Kidney epithelial cell (primary cell): ENCODE measurements around the gene CHRNA1.

DNA sequence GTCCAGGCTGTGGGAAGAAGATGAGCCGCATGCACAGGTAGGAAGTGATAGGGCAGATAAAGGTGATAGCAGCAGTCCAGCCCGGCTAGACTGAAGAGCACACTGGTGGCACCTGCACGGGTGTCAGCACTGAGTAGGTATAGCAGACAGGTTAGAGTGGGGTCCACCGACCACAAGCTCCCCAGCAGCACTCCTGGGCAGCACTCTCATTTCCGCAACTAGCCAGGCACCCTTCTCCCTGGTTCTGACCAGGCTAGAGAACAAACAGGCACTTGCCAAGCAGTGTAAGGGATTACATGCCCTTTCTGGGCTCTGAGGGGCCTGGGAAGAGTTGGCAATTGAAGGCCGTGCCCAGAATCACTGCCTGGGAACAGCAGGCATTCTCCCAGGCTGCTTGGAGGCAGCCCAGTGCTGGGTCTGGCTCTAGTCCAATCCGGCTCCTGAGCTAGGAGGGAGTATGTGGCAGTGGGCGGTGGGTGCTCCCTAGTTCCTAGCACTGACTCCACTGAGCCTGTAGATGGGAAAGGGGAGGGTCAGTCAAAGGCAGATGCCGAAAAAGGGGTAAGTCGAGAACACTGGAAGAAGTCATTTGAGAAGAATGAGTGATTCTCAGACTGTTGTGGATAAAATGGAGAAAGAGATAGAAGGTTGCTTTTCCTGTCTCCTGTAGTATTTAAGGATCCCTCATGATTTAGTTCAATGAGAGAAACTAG lies 34.1 kb upstream of the SP3 start:
- RAMPAGE, long total RNA: no peak
- RRBS: no CpG with 5 or more reads among the region's 10 CpGs

- RAMPAGE, long total RNA: no peak
- RRBS: 90% methylated on average over 9 of the region's 38 CpGs
Measured at GRCh38 chr2:174025039-174025939, 60.1 kb upstream of the SP3 start.

GRCh38 chr2:174026025-174026869 lies 61.1 kb upstream of the SP3 start:
- RAMPAGE, long total RNA: no peak
- RRBS: 90% methylated on average over 6 of the region's 30 CpGs

DNA sequence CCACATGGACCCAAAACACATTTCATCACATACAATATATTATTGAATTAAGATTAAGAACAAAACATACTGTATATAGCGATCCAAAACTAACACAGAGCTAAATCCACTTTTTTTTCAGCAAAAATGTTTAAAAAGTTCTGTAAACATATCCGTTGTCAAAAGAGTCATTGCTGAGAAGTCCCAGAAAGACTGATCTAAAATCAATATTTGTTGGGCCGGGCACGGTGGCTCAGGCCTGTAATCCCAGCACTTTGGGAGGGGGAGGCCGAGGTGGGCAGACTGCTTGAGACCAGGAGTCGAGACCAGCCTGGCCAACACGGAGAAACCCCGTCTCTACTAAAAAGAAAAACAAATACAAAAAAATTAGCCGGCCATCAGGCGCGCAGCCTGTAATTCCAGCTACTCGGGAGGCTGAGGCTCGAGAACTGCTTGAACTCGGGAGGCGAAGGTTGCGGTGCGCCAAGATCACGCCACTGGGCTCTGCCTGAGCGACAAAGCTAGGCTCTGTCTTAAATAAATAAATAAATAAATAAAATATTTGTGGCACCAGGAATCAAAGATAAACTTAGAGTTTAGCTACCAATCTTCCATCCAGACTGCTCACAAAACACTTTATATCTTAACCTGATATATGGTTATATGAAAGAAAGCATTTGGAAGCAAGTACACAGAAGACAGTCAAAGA lies 1.3 kb downstream of the OLA1 start:
- RAMPAGE, long total RNA: no peak
- RRBS: no CpG with 5 or more reads among the region's 19 CpGs

DNA sequence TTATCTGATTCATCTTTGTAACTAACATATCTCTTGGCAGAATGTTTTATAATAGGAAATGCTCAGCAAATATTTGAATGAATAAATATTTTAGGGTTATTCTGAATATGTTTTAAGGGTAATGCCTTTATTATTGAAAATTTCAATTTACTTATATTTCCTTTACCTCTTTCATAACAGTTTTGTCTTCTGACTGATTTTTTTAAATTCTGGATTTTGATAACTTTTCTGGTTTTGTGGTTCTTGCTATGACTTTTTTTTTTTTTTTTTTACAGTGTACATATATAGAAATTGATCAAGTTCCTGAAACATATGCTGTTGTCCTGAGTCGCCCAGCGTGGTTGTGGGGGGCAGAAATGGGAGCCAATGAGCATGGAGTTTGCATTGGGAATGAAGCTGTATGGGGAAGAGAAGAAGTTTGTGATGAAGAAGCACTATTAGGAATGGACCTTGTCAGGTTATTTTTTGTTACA lies 4.2 kb downstream of the SCRN3 start:
- RAMPAGE, long total RNA: no peak
- RRBS: no CpG with 5 or more reads among the region's 2 CpGs

DNA sequence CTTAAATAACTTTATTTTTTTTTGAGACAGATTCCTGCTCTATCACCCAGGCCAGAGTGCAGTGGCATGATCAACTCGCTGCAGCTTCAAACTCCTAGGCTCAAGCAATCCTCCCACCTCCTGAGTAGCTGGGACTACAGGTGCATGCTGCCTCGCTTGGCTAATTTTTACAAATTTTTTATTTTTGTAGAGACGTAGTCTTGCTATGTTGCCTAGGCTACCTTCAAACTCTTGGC lies 14.2 kb upstream of the WIPF1 start:
- RAMPAGE, long total RNA: no peak
- RRBS: no CpG with 5 or more reads among the region's 3 CpGs

GRCh38 chr2:174633167-174634055 lies 35.8 kb upstream of the WIPF1 start:
- RAMPAGE, long total RNA: no peak
- RRBS: no CpG with 5 or more reads among the region's 12 CpGs

GRCh38 chr2:174662909-174663343 lies 65.3 kb upstream of the WIPF1 start:
- RAMPAGE, long total RNA: no peak
- RRBS: no CpG with 5 or more reads among the region's 4 CpGs

- RAMPAGE, long total RNA: start-site peak on the minus strand at chr2:174682831-174682946, 54 and 52 reads in 2 replicates
- RRBS: 1% methylated on average over 47 of the region's 109 CpGs
Measured at GRCh38 chr2:174682480-174683461, 81.5 kb downstream of the CHRNA1 start.

DNA sequence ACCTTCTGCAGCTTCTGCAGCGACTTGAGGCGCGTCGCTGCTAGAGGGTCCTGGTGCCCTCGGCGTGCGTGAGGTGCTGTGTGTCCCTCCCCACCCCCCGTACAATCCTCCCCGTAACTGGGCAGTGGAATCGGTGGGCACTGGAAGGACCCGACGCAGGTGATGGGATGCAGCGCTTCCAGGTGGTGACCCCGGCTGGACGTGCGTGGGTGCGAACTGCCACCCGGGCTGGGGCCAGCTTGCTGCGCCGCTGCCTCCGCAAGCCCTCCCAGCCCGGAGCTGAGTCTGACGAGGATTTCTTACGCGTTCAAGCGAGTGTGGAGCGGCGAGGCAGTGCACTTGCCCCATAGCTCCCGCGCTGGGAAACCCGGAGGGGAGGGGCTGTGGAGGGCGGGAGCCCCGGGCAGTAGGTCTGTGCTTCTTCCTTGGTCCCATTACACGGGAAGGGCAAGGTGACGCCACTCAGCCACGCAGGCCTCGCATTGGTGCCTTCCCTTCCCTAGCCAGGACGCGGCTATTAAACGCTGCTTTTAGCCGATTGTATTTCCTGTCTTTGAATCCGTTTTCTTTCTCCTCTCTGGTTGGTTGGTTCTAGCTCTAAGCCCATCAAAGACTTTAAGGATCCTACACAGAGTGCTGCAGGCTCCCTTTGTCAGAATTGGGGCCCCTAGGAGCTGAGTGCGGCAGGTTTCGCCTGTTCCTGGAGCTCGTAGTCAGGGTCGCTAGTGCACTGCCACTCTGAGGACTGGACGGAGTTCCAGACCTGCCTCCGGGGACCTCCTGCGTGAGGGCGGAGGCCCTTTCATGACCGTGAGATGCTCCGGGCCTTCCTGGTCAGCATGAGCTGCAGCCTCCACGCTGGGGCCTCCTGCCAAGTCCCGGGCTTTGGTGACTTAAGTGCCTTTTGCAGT lies 34.0 kb downstream of the CHRNA1 start:
- RAMPAGE, long total RNA: no peak
- RRBS: 32% methylated on average over 18 of the region's 54 CpGs

DNA sequence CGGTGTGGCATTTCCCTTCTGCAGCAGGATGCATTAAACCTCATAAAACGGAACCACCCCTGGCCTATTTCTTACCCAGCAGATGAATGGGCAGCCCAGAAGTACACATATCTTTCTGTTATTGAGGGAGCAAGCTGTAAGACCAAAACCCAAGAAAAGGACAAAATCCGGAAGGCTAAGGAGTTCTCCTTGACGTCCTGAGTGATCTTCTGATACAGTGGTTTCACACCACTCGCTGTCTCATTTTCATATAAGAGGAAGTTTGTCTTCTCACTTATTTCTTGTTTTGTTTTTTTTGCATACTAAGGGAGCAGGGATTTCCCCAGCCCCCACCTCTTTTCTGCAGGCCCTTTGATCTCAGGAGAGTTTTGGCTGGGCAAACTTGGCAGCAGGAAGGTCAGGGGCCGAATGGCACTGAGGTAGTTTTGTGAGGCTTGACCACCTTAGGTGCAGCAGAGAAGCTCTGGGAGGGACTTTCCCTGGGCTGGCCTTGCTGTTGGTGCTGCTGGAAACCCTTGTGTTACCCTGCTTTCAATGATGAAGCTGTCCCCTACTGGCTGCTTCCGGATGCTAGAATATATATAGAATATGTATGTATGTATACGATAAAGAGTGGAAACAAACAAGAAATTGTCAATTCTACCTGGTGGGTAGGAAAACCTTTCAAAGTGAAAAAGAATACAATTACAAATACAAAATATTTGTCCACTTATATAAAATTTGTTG lies 13.3 kb downstream of the CHRNA1 start:
- RAMPAGE, long total RNA: no peak
- RRBS: no CpG with 5 or more reads among the region's 8 CpGs

GRCh38 chr2:174764348-174764690 lies at the start of gene CHRNA1:
TSS of gene CHRNA1 (minus strand) at chr2:174764472.
- RAMPAGE, long total RNA: no peak
- RRBS: no CpG with 5 or more reads among the region's 4 CpGs

DNA sequence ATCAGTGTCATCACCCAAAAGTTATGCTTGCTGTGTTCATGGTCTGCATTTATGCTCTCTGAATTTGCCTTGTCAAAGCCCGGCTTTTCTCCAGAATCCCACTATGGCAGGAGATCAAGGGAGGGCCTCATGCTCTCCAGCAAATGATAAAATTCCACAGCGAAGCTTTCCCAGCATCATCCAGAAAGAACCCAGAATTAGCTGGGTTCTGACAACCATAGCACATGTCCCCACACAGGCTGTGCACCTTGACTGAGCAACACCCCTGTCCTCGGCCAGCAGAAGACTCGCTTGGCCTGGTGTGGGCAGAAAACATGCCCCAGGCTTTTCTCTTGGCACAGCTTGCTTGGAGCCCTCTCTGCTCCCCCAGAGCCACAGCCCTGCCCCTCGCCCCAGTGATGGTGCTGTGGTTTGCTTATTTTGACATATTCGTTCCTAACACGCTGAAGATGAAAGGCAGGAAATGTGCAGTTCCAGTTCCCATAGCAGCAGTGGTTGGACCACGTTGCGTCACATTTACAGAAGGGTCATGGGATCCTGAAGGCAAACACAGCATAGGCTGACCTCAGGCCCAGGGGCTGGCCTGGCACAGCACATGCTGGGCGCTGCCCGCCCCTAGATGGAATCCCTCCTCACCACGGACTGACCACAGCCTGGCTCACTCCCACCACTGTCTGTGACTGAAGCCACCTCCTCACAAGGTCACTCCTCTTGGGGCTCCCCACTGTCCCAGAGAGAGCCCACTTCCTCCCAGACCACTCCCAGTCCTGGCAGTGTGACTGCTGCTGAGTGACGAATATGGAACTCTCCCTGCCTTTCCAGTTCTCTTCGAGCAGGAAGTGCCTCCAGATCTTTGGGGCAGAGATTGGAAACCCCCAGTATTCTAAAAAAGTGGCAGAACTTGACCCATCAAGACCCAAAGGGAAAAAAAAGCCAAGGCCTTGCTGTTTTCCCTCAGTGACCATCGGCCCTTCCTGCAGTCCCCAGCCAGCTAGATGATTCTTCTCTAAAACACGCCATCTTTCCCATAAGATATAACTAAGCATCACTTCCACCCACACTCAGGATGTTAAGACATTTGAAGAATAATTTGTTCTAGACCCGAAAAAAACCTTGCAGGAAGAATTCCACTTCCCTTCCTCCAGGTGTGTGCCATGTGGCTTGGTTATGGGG lies 14.3 kb upstream of the CHRNA1 start:
- RAMPAGE, long total RNA: no peak
- RRBS: no CpG with 5 or more reads among the region's 17 CpGs

- RAMPAGE, long total RNA: no peak
- RRBS: no CpG with 5 or more reads among the region's 11 CpGs
Measured at GRCh38 chr2:174827353-174828377, 63.4 kb upstream of the CHRNA1 start.

DNA sequence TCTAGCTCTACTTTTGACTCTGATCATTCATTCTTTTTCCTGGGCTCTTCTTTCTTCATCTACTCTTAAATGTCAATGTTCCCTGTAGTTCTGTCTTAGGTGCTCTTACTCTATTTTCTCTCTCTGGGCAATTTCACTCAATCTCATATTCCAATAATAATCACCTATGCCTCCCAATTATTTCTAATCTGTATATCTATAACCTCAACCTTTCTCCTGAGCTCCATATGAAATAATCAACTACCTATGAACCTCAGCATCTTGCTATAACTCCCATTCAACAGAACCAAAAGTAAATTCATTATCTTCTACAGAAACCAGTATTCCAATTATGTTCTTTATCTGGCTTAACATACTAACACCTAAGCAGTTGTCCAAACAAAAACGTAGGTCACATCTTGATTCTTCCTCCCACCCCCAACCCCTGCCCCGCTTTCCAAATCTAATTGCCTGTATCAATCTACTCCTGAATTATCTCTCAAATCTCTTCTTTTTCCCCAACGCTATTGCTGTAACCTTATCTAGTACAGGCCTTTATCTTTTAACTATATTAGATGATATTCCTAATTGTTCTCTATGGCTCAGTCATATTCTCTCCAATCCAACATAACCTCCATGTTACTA lies 48.8 kb downstream of the LNPK start:
- RAMPAGE, long total RNA: no peak
- RRBS: no CpG with 5 or more reads among the region's 3 CpGs

- RAMPAGE, long total RNA: no peak
- RRBS: no CpG with 5 or more reads among the region's 1 CpG
Measured at GRCh38 chr2:175991978-175992509, 10.0 kb downstream of the LNPK start.

GRCh38 chr2:176001162-176002136 lies 618 bp downstream of the LNPK start:
- RAMPAGE, long total RNA: no peak
- RRBS: no CpG with 5 or more reads among the region's 35 CpGs

DNA sequence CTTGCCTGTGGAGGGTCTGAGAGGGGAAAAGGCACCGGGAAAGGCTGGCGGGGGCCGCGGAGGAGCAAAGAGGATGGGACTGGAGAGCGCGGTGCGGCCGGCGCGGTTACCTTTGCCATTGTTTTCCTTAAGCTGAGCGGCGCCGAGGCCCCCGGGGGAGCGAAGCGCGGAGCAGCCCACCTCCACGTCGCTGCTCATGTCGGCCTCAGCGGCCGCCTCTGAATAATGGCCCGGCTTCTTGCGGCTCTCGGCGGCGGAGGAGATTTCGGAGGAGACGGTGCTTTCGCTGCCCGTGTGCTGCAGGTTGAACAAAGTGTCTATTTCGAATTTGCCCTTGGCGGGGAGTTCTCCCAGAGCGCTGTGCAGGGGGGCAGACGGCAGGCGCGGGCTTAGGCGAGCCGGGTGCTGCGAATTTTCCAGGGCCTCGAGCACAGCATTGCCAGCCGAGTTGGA lies 496 bp downstream of the EVX2 start:
- RAMPAGE, long total RNA: no peak
- RRBS: 2% methylated on average over 22 of the region's 42 CpGs

GRCh38 chr2:176147989-176148687 lies 3.2 kb upstream of the HOXD4 start:
- RAMPAGE, long total RNA: no peak
- RRBS: no CpG with 5 or more reads among the region's 19 CpGs

GRCh38 chr2:176148688-176149260 lies 2.6 kb upstream of the HOXD4 start:
- RAMPAGE, long total RNA: no peak
- RRBS: no CpG with 5 or more reads among the region's 11 CpGs